BJ (cell line): ENCODE data around the genes ETNK2, REN and LRRN2.

- CAGE, long polyA plus RNA = no peak
- RRBS = no CpG with 5 or more reads among the region's 7 CpGs
Measured at GRCh38 chr1:204150234-204150684, 1.6 kb downstream of the ETNK2 start.

DNA sequence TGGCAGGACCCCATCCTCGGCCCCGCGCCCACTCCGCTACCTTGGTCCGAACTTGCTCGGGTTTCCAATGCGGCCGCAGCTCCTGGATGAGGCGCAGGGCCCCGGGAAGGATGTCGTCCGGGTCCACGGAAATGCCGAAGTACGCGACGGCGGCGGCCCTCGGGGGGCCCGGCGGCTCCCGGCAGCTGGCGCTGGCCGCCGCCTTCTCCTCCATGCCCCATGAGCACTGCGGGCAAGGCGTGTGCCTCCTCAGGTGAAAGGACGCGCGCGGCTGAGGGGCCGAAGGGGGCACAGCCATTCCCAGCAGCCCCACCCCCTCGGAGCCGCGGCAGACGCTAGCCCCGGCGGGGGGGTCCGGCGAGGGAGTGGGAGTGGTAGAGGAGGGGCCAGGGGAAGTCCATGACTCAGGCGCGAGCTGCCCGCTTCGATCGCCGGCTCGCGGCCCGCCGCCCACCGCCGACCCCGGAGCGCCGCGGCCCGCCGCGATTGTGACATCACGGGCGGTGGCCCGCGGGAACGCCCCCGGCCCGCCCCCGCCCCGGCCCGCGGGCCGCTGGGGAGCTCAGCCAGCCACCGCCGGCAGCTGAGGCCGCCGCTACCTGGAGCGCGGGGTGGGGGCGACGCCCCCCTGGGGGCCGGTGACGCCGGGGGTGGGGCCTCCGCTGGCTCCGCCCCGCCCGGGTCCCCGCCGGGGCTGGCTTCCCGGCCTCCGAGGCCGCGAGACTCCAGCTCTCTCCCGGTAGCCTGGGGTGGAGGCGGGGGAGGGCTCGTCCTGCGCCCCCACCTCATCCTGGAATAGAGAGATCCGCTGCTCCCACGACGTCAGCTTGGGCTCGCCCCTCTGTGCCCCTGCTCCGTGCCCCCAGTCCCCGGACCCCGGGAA lies at the start of gene ETNK2:
TSS of gene ETNK2 (minus strand) at position 490 of the 883 bp plus-strand sequence.
- CAGE, long polyA plus RNA = start-site peak on the minus strand centred at position 328 of the sequence, 60 bp wide, 16 and 17 reads in 2 replicates
- RRBS = 2% methylated on average over 44 of the region's 104 CpGs

DNA sequence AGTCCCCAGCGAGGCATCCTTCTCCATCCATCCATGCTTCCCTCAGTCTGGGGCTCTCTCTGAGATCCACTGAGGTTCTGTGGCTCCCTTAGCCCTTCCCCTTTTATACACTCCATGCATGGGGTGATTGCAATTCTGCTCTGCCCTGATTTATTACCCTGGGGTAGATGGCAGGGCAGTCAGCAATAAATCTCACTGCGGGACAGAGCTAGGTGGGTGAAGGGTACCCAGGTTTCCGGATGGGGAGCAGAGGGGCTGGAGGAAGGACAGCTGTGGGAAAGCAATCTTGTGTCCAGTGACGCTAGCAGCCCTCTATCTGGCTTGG lies at the start of gene REN:
TSS of gene REN (minus strand) at position 79 of the 325 bp plus-strand sequence.
- CAGE, long polyA plus RNA = no peak
- RRBS = no CpG with 5 or more reads among the region's 4 CpGs

- CAGE, long polyA plus RNA = no peak
- RRBS = no CpG with 5 or more reads among the region's 10 CpGs
Measured at GRCh38 chr1:204286585-204287436, 72.9 kb downstream of the PLEKHA6 start.

GRCh38 chr1:204417028-204418095 lies 5.7 kb upstream of the PPP1R15B start:
- CAGE, long polyA plus RNA = no peak
- RRBS = no CpG with 5 or more reads among the region's 11 CpGs

DNA sequence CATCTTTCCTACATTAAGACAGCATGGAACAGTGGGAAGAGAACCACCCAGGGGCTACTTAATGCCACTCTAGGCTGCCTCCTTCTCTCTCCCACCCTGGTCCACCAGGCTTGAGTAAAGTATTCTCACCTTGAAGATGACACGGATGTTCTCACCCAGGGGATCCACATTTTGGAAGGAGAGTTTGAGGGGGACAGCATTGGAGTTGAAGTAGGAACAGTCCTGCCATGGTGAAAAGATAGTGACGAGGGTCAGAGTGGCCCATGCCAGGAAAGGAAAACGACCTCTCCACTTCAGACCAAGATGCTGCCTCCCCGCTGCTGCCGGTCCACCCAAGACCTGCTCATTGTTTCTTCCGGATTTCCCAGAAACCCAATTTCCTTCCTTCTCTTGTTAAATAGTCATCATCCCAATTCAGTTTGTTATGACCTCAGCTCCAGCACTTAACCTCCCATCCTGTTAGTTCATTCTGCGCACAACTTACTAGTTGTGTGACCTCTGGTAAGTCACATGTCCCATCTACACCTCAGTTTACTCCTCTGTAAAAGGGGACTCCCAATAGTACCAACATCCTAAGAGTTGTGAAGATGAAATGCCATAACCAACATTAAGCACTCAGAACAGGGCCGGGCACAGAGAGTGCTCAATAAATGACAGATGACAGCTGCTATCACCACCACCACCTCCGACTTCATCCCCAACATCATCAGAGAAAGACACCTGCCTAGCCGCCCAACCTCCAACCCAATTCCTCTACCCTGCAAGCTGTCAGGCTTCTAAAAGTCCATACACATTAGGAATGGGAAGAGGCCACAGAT lies 29.9 kb upstream of the PPP1R15B start:
- CAGE, long polyA plus RNA = no peak
- RRBS = no CpG with 5 or more reads among the region's 10 CpGs

GRCh38 chr1:204451615-204452176 lies 40.1 kb upstream of the PPP1R15B start:
- CAGE, long polyA plus RNA = no peak
- RRBS = no CpG with 5 or more reads among the region's 7 CpGs

DNA sequence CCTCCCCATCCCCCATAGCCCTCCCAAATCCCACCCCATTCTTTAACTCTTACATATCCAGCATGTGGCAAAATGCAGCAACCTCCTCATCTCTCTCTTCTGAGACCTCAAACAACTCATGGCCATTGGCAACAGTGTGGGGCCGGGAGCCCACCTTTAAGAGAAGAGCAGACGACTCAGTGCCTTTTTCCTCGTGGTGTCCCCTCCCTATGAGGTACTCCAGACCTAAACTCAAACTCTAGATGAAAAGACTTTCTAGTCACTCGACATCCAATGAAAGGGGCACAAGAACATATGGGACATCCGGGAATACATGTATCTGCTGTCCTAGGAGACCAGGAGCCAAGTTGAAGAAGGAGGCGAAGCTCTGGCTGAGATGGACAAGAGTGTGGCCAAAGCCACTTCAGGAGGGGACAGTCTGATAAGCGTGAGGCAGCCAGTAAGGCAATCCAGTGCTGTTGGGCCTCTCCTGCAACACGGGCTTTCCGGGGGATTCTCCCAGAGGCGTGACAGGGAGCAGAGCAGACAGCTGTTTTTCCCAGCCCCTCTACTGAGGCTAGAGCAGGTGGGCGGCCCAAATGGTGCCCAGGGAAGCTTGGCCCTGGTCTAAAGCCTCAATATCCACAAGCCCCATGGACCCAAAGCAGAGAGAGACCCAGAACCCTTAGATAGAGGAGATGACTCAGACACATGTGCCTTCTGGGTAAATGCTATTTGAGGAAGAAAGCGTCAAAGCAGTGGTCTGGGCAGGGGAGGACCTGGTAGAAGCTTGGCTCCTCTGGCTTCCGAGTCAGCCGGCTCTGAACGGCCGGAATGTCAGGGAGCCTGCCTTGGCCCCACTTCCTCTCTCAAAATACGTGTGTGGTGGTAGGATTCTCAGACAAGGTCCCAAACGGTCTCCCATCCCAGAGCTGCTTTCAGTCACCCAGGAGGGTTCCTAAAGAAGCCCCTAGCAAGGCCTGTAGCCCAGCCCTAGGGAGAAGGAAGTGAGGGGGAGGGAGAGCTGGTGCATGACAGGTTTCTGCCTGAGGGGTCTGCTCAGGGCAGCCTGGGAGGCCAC lies 29.1 kb downstream of the PIK3C2B start:
- CAGE, long polyA plus RNA = no peak
- RRBS = no CpG with 5 or more reads among the region's 18 CpGs

DNA sequence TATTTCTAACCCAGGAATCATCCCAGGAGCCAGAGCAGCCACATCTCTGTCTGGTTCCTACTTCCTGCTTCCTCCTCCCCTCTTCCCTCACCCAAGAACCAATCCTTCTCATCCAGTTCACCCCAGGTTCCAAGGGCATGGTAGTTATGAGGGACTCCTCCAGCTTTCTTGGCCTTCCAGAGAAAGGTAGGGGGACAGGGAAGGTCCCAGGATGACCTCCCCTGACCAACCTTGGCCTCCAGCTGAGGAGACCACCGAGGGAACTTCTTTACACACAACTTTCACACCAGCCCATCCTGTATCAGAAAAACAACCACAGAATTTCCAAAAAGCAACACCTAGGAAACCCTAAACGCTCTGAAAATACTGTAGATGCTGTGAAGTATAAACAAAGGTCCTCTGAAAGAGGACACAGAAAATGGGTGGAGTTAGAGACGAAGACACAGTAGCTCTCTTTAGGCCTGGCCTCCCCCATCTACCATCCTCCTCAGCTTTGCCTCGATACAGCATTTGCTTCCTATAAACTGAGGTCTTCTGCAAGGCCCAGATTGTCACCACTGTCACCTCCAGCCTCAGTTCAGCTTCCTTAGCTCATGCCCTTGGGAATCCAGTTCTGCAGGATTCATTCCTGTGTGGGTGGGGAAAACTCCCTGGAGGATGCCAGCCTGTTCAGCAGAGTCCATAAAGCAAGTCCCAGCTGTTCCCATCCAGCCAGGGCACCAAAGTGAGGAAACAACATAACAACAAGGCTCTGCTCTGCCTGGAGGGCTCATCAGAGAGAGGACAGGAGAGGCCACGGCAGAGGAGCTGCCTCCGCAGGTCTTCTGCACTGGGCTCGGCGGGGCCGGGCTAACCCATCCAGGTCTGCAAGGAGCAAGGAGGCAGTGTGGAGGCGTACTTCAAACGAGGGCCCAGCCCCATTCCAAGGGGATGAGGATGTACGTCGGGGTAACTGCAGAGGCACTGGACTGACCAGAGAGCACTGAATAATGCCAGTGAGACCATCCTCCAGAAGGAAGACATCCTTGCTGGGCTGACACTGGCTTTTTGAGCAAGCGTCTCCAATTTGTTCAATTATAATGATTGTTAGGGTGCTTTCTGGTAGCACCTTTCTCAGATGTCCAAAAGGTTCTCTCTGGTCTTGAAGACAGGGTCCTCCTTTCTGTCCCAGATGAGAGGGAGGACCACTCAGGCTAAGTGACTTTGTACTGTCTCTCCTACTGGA lies 15.0 kb downstream of the PIK3C2B start:
- CAGE, long polyA plus RNA = no peak
- RRBS = no CpG with 5 or more reads among the region's 14 CpGs

DNA sequence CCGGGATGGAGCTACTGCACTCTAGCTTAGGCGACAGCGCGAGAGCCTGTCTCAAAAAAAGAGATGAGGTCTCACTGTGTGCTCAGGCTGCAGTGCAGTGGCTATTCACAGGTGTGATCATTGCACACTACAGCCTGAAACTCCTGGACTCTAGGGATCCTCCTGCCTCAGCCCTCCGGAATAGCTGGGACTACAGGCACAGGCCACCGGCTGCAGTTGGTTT lies 1.8 kb downstream of the MDM4 start:
- CAGE, long polyA plus RNA = no peak
- RRBS = no CpG with 5 or more reads among the region's 6 CpGs

DNA sequence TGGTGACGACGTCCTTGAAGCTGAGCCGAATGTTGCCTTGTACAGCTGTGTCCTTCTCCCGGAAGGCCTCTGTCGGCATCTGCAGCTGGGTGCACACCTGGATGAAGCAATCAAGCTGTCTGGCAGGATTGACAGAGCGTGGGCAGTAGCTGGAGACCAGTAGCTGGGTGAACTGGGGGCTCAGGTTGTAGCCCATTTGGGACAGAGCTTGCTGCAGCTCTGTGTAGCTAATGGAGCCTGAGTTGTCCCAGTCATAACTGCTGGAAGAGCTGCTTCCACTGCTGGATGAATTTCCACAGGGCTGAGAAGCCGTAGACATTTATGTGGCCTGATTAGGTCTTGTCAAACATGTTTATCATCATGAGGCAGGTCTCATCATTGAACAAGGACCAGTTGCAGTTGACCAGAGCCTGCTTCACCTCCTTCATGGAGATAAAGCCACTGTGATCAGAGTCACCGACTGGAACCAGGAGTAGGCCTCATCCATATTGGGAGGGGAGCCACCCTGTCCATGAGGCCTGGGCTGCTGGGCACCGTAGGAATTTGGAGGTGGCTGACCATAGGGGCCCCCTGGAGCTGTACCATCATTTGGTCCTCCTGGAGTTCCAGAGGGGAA lies 12.8 kb downstream of the MDM4 start:
- CAGE, long polyA plus RNA = no peak
- RRBS = no CpG with 5 or more reads among the region's 9 CpGs

GRCh38 chr1:204544375-204544814 lies 28.2 kb downstream of the MDM4 start:
- CAGE, long polyA plus RNA = no peak
- RRBS = no CpG with 5 or more reads among the region's 2 CpGs

- CAGE, long polyA plus RNA = no peak
- RRBS = no CpG with 5 or more reads among the region's 8 CpGs
Measured at GRCh38 chr1:204555877-204556695, 39.9 kb downstream of the MDM4 start.

GRCh38 chr1:204651182-204651653 lies 34.3 kb downstream of the LRRN2 start:
- CAGE, long polyA plus RNA = no peak
- RRBS = no CpG with 5 or more reads among the region's 3 CpGs

GRCh38 chr1:204685281-204685992 lies at the start of gene LRRN2:
Gene LRRN2 (minus strand): TSS chr1:204685738.
- CAGE, long polyA plus RNA = no peak
- RRBS = 3% methylated on average over 64 of the region's 75 CpGs

DNA sequence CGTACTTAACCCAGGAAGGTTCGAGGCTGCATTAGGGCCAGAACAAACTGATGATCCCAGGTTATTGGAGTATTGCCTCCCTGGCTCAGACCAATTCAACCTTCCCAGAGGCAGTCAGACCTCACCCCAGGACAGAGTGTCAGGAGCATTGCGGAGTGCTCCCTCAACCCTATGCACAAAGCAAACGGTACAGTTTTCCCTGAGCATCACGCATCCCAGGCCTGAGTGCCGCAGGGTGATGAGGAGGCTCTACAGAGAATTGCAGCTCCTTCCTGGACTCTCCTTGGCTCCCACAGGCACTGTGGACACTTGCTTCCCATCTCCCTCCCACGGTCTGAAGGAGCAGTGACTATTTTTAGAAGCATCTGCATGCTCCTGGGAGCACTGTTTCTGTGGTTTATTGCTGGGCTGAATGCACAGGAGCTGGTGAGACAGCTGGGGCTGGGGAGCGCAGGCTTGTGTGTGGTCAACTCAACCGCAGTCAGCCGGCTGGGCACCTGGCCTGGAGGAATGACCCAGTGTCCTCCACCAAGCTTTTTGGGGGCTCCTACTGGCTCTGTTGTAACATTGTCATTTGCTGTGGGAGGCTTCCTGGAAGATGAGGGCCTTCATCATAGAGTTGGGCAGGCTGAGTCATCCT lies 43.7 kb downstream of the NFASC start:
- CAGE, long polyA plus RNA = no peak
- RRBS = no CpG with 5 or more reads among the region's 10 CpGs

DNA sequence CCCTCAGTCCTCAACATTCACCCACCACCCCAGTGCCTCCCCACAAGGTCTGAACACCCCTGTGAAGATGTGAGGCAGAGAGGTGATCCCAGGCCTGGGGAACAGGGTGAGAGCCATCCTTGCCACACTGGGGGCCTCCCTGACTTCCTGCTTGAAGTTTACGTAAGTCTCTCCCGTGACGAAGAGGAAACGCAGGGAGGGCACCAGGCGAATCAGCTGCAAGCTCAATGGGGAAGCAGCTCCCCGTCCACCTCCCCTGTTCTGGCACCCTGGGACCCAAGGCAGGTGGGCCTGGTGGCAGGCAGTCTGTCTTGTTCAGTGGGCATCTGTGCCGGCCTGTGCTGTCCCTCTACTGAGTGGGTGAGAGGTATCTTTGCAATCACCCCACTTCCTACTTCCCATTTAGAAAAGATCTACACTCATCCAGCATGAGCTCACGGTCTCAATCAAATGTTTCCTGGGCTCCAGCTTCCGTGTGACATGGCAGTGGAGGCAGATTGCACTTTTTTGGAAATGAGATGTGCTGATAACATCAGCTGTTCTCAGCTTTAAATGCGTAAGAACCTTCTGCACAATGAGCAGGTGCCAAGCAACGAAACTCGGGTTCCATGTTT lies 50.4 kb upstream of the CNTN2 start:
- CAGE, long polyA plus RNA = no peak
- RRBS = no CpG with 5 or more reads among the region's 12 CpGs

GRCh38 chr1:205049487-205049784 lies 6.4 kb downstream of the CNTN2 start:
- CAGE, long polyA plus RNA = no peak
- RRBS = no CpG with 5 or more reads among the region's 6 CpGs

DNA sequence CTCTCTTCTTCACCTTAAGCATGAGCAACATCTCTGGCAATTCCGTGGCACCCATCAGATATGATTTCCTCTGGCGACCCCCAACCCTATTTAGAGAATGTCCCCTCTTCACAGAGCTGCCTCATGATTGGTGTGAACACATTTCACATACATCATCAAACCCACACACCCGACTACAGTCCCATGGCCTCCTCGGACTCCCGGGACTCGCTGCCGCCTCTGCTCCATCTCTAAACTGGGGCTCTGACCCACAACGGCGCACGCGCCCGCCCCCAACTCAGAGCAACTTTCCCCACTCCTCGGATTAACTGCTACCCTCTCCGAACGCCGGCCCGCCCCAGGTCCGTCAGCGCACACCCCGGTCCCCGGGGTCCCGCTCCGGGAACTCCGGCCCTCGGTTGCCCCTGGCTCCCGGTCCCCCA lies 848 bp downstream of the DSTYK start:
- CAGE, long polyA plus RNA = no peak
- RRBS = 3% methylated on average over 1 of the region's 26 CpGs

- CAGE, long polyA plus RNA = no peak
- RRBS = no CpG with 5 or more reads among the region's 10 CpGs
Measured at GRCh38 chr1:205294032-205295245, 27.1 kb downstream of the NUAK2 start.